Diencephalon (tissue), 2 donors: ENCODE results near the gene BBS9.

GRCh38 chr7:30615619-30616109 is 21.0 kb downstream of the GARS1 start:
- RAMPAGE, long total RNA, result no peak

DNA sequence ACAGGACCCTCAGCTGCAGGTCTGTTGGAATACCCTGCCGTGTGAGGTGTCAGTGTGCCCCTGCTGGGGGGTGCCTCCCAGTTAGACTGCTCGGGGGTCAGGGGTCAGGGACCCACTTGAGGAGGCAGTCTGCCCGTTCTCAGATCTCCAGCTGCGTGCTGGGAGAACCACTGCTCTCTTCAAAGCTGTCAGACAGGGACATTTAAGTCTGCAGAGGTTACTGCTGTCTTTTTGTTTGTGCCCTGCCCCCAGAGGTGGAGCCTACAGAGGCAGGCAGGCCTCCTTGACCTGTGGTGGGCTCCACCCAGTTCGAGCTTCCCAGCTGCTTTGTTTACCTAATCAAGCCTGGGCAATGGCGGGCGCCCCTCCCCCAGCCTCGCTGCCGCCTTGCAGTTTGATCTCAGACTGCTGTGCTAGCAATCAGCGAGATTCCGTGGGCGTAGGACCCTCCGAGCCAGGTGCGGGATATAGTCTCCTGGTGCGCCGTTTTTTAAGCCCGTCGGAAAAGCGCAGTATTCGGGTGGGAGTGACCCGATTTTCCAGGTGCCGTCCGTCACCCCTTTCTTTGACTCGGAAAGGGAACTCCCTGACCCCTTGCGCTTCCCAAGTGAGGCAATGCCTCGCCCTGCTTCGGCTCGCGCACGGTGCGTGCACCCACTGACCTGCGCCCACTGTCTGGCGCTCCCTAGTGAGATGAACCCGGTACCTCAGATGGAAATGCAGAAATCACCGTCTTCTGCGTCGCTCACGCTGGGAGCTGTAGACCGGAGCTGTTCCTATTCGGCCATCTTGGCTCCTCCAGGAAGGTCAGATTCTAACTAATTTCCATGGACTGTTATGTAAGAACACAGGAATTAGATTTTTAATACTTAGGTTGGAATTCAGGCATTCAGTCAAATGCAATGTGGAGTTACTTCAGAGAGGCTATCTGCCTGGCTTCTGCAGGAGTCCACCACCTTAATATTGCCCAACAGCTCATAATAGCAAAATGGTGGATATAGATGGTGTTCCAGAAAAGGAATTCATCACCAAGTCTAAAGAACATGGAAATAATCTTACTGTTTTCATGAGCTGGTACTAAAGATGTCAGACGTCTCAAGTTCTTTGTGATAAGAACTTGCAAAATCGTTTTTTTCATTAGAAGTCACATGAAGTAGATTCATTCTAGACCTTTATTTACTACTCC is 39.8 kb downstream of the CRHR2 start:
- RAMPAGE, long total RNA, result no peak

GRCh38 chr7:30752857-30753618 is 1.1 kb downstream of the INMT start:
- RAMPAGE, long total RNA, result no peak

- RAMPAGE, long total RNA, result no peak
Measured at GRCh38 chr7:30816203-30816599, 45.0 kb downstream of the MINDY4 start.

DNA sequence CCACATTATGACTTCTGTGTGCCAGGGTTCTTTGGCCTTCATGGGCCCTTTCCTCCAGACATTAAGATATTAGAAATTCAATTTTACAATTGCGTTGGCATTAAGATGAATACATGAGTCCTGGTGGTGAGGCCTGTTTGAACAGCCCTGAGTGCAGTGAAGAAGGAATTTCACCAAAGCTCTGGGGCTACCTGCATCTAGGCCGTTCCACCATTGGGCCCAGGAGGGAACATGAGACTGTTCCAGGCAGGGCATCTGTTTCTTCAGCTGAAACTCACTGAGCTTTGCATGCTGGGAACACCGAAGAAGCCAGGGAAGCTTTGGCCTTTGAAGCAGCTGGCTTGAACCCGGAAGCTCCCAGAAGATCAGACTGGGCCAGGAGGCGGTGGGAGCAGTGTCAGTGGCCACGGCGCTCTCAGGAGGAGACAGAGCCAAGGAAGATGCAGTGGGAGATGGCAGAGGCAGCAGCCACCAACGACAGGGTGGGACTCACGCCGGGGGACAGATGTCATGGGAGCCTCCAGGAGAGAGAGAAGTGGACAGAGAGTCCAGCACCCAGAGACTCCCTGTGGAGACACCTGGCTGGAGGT is 6.7 kb upstream of the AQP1 start:
- RAMPAGE, long total RNA, result no peak

DNA sequence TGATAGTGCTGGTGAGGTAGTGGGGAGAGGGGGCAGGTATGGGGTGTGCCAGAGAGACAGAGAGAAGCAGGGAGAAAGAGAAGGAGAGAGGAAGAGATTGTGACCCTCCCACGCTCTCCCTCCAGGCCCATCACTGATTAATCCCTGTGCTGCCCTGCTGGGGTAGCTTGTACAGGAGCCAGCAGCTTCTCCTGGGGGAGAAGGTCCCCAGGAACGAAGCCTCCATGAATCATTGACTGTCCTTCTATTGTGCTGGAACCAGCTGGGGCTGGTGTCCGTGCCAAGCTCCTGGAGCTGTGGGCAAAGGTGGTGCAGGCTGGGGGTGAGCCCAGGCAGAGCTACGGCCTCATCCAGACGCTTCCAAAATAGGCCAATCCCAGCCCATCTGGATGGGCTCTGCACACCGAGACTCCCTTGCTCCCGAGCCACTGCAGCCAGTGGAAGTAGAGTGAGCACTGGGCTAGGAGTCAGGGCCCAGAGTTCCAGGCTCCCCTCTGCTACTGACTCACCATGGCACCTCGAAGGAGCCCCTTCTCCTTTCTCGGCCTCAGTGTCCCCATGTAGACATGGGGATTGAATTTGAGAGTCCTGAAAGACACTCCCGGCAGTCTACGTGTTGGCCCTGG is 21.0 kb downstream of the AQP1 start:
- RAMPAGE, long total RNA, result no peak

DNA sequence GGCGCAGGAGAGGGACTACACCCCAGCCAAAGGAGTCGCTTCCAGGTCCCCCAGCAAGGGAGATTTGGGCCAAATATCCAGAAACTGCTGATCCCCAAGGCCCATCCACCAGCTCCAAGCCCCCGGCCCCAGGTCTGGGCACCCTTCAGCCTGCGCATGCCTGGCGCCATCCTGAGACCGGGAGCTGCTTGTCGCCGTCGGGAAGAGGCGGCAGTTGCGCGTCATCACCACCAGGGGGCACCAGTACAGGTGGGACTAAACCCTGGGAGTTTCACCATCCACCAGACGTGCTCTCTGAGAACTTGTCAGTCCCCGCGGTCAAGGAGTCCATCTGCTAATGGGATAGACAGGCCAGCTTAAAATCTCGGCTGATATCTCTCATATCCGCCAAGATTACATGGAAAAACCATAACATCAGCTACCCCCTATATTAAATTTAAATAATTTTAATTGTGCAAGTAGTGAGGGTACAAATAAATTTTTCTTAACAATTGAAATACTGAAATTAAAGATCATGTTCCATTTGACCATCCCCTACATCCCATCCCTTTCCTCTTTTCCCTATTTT is 25.0 kb upstream of the GHRHR start:
- RAMPAGE, long total RNA, result no peak

GRCh38 chr7:30970497-30971122 is 6.9 kb downstream of the GHRHR start:
- RAMPAGE, long total RNA, result no peak

DNA sequence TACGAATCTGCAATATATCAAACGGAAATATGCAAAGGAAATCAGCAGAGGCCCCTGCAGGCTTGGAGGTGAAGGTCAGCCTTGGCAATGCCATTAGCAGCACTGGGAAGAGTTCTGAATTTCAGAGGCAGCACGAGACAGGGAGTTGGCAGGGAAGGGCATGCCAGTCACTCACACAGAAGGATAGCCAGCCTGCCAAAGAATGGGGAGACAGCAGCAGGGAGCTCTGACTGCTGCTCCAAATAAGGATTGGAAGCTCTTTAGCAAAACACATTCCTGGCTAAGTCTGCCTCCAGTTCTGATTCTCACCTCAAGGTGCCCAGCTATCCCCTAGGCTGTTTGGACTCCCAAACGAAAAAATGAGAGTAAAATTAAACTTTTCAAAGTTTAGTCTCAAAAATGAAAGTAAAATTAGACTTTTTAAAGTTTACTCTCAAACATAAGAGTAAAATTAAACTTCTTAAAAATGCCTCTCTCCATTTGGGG is 188.0 kb downstream of the PDE1C start:
- RAMPAGE, long total RNA, result no peak

DNA sequence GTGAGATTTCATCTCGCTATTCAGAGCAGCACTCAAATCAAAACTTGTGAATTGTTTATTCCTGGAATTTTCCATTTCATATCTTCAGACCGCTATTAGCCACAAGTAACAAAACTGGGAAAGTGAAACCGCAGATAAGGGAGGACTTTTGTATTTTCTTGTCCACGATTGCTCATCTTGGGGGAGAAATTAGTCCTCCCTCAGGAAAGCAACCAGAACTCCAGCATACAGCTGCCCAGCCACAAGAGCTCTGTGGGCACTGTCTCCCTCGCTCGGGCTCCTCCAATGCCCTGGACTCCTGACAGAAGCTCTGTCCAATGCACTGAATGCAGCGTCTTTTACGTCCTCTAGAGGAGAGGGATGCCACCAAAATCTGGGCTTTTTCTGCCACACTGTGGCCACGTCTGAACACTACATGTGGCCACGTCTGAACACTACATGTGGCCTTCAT is 134.0 kb upstream of the PDE1C start:
- RAMPAGE, long total RNA, result no peak

- RAMPAGE, long total RNA, result no peak
Measured at GRCh38 chr7:32283608-32284172, 206.5 kb downstream of the LSM5 start.

DNA sequence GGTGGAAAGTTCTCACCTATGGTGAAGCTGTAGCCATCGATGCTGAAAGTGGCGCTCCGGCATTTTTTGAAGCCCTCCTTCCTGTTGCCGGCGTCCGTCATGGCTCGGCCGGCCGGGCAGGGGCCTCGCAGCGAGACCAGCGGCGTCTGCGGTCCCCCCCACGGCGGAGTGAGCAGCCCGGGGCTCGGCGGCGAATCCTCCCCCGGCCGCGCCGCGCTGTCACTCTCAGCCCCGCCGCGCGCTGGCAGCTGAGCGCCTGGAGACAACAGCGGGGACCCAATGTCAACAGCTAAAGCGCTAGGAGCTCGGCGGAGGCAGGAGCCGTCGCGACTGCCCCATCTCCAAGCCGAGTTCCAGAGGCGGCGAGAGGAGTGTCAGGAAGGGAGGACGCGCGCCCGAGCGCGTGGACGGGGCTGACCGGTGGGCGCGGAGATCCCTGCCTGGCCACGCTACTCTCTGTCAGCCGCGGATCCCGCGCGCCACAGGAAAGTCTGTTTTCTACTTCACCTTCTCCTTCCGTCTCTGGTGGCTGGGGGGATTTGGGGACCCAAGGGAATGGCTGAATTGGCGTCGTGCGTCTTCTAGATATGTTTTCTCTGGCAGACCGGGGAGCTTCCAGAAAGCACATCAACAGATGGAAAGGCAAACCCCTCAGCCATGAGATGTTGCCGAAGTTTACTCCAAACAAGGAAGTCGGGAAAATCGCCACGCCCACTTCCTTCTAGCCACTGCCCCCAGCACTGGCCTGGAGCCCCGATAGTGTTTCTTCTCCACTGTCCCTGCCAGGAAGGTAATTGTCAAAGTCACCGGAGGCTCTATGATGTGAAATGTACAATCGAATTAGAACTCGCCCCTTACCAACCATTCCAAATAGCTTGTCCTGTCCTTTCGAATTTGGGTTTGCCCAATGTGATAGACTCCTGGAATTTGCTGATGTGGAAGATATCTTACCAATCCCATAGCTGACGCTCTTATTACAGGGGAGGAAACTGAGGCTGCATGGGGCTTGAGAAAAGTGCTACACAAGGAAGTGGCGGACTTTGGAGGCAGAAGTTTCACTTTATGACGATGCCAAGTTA is 191.2 kb downstream of the LSM5 start:
- RAMPAGE, long total RNA, result no peak

GRCh38 chr7:32506115-32506837 is 11.0 kb downstream of the AVL9 start:
- RAMPAGE, long total RNA, result no peak

GRCh38 chr7:32864806-32865890 is 26.4 kb downstream of the KBTBD2 start:
- RAMPAGE, long total RNA, result no peak

DNA sequence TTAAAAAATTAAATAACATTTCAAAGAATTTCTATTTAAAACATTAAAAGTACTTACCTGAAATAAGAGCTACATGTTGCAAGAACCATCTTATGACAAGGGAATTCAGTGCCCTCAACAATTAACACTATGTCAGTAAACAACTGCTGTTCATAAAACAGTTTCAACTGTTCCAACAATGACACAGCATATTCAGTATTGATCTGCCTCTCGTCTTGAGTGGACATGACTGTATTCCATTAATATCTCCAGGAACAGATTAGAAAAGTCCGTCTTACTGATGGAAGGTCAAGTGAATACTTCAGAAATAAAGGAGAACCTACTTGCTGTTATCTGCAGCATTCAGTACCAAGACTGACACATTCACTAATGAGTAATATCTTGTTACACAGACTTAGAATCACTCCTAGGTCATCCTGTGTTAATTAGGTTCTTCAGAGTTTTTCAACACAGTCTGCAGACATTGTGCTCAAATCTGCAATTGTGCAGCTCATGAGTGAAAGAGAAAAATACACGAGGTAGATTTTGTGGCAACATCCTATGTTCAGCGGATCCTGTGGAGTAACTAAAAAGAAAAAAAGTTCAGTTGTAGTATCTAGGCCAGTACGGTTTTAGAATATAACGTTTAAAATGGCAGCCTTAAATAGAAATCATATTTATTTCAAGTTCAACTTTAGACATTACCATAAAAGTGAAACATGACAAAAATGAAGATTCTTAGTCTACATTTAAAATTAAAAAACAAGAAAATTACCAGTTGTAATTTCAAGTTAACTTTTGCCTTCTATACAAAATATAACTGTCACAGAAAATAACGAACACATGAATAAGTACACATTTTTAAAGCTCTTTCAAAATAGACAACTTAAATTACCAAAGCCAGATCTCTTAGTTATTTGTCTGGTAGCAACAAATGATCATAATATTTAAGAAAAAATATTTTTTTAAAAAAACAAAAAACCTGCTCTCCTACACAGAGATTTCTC is 11.9 kb downstream of the KBTBD2 start:
- RAMPAGE, long total RNA, result no peak

DNA sequence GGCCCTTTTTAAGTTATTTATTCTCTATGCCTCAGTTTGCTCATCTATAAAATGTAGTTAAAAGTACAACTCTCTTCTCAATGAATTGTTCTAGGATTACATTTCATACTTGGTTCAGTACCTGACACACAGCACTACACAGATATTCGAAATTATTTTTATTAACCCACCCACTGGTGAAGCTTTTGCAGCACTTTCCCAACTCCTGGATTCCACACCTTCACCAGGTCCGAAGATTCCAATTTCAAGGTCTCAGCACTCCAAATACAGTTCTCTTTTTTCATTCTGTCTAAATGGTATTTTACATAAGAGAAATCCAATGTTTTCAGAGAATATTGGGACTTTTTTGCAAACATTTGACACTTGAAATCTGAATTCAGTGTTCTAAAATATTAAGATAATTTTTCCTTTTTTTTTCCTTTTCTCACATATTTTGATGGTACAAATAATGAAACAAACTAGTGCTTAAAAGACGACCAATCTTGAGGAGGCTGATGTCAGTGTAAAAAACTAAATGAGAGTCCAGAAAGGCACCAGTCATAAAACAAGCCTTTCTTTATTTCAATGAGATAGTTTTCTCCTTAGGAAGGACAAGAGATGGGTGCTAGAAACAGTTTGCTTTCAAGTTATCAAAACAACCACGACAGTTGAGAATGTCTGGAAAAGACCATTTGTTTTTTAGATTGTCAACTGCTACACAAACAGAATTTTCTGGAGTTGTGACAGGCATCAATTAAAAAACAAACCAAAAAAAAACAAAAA is 3.6 kb downstream of the KBTBD2 start:
- RAMPAGE, long total RNA, result no peak

GRCh38 chr7:32891808-32891975 is 132 bp upstream of the KBTBD2 start:
- RAMPAGE, long total RNA, result no peak

GRCh38 chr7:32892956-32893259 is 1.3 kb upstream of the KBTBD2 start:
- RAMPAGE, long total RNA, result no peak

- RAMPAGE, long total RNA, result no peak
Measured at GRCh38 chr7:33044283-33044754, 18.3 kb downstream of the NT5C3A start.

- RAMPAGE, long total RNA, result no peak
Measured at GRCh38 chr7:33128983-33130222, at the start of gene BBS9. TSS of gene BBS9 (plus strand) at chr7:33129564.